Peyer's patch (tissue), 4 donors: ENCODE measurements around the genes ADAP2, RNF135, EVI2B and RHOT1.

GRCh38 chr17:30291114-30291542 is 616 bp downstream of the BLMH start:
- PRO-cap = no peak
- RAMPAGE, long total RNA, 4 experiments = no peak in any of the 4 experiments

GRCh38 chr17:30461774-30462278 is 15.4 kb upstream of the GOSR1 start:
- PRO-cap = no peak
- RAMPAGE, long total RNA, 4 experiments = start-site peak on the plus strand in 1 of 4 experiments, at chr17:30461892-30462055 at its widest, 43 reads per replicate

- PRO-cap = bidirectional peak, plus-strand start at chr17:30708983, minus-strand start at chr17:30708830
- RAMPAGE, long total RNA, 4 experiments = no peak in any of the 4 experiments
Measured at GRCh38 chr17:30708609-30709172, 115.8 kb downstream of the CRLF3 start.

GRCh38 chr17:30859393-30859597 is 27.5 kb downstream of the ATAD5 start:
- PRO-cap = no peak
- RAMPAGE, long total RNA, 4 experiments = no peak in any of the 4 experiments

DNA sequence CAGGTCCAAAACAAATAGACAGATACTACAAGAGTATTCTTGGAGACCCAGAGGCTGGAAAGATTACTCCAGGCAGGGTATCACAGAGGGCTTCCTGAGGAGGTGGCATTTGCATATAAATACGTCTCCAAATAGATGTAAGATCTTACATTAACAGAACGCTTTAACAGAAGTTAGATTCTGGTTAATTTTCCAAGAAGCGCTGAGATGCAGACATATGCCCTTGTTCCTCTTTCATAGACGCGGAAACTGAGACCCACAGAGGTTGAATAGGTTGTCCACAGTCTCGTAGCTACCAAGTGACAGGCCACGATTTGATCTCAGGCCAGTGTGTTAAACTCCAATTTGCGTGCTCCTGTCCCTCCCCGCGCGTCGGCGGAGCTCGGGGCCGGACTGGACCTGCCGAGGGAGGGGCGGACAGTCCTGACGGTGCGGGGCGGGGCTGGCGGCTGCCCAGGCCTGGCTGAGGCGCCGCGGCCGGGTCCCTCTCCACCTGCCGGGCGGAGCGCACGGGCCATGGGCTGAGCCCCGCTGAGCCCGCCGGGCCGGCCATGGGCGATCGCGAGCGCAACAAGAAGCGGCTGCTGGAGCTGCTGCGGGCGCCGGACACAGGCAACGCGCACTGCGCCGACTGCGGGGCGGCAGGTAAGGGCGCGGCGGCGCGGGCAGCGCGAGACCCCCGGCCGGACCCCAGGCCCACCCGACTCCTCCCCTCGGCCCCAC is at the start of gene ADAP2:
Gene ADAP2, plus strand, starts transcription at position 482 of the 723 bp plus-strand sequence.
- PRO-cap = bidirectional peak, plus-strand start at position 492 of the sequence, minus-strand start at position 308 of the sequence
- RAMPAGE, long total RNA, 4 experiments = start-site peak on the plus strand in 2 of 4 experiments, centred at positions 486 to 523 of the sequence, 6 to 7 reads per replicate

GRCh38 chr17:30939021-30939711 is 17.4 kb downstream of the ADAP2 start:
- PRO-cap = no peak
- RAMPAGE, long total RNA, 4 experiments = no peak in any of the 4 experiments

DNA sequence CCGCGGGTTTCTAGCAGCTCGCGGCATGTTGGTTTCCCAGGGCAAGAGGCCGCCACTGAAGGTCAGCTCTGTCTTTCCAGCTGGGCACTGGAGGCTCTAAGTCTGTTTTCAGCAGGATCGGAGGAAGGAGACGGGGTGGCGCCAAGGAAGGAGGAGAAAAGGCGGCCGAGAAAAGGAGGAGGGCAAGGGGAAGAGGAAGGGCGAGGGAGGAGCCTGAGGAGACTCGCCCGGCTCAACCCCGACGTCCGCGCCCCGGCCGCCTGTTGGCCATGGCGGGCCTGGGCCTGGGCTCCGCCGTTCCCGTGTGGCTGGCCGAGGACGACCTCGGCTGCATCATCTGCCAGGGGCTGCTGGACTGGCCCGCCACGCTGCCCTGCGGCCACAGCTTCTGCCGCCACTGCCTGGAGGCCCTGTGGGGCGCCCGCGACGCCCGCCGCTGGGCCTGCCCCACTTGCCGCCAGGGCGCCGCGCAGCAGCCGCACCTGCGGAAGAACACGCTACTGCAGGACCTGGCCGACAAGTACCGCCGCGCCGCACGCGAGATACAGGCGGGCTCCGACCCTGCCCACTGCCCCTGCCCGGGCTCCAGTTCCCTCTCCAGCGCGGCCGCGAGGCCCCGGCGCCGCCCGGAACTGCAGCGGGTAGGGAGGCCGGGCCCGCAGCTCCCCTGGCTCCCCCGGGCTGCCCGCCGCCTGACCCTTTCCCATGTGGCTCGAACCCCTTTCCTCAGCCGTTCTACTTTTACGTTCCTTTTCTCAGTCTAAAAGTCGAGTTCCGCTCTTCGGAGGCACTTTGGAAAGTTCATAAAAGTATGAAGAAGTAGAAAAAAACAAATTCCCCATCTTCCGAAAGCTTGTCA is at the start of gene RNF135:
Gene RNF135, plus strand, starts transcription at position 235 of the 859 bp plus-strand sequence.
- PRO-cap = bidirectional peak, plus-strand start at position 270 of the sequence, minus-strand start at position 132 of the sequence; bidirectional peak, plus-strand start at position 505 of the sequence, minus-strand start at position 494 of the sequence
- RAMPAGE, long total RNA, 4 experiments = no peak in any of the 4 experiments

DNA sequence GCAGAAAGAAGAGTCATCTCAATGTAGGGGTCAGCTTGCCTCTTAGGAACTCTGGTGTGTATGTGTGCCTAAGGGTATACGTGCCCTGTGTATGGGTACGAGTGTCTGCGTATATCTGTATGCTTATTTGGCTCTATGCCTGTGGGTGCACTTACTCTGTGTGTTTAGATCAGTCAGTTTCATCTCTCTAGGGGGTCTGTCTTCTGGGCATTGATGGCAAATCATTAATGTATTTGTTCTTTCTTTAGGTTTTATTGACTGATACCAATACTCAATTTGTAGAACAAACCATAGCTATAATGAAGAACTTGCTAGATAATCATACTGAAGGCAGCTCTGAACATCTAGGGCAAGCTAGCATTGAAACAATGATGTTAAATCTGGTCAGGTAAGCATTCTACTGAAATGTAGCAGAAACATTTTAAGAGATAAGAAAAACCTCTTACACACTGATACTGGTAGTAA is 67.4 kb downstream of the OMG start:
- PRO-cap = no peak
- RAMPAGE, long total RNA, 4 experiments = no peak in any of the 4 experiments

DNA sequence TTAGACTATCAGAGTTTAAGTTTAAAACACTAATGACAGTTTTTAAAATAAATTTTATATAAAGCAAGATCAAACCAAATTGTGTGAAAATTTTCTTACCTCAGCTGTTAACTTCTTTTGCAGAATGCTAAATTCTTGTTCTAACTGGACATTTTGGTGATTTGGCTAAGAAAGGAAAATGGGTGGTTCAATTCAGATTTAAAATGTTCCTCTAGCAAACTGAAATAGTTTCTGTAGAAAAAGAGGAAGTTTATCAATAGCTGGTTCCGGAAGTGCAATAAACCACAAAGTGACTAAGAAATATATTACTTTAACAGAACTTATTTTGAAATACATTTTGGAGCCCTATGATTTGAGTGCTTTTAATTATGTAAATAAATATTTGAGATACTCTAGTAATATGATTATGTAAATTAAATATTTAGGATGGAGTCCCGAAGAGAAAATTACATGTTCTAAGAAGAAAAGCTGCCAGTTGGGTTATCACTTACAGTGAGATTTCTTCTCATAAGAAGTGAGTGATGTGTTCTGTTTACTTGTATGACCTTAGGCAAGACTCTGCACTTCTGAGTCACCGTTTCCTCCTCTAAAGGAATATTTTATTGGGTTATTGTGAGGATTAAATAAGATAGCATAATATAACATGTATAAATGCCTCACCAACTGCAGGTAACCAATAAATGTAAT is at the start of gene EVI2B:
Gene EVI2B, minus strand, starts transcription at position 175 of the 687 bp plus-strand sequence.
- PRO-cap = unidirectional peak, minus-strand start at position 225 of the sequence
- RAMPAGE, long total RNA, 4 experiments = start-site peak on the minus strand in 2 of 4 experiments, centred at positions 181 to 206 of the sequence, 8 to 39 reads per replicate

- PRO-cap = no peak
- RAMPAGE, long total RNA, 4 experiments = no peak in any of the 4 experiments
Measured at GRCh38 chr17:31320339-31320538, 1.2 kb downstream of the EVI2A start.

GRCh38 chr17:31352151-31352489 is 30.7 kb upstream of the EVI2A start:
- PRO-cap = no peak
- RAMPAGE, long total RNA, 4 experiments = no peak in any of the 4 experiments

GRCh38 chr17:31650045-31650310 is 209.1 kb downstream of the COPRS start:
- PRO-cap = unidirectional peak, plus-strand start at chr17:31650130
- RAMPAGE, long total RNA, 4 experiments = no peak in any of the 4 experiments

DNA sequence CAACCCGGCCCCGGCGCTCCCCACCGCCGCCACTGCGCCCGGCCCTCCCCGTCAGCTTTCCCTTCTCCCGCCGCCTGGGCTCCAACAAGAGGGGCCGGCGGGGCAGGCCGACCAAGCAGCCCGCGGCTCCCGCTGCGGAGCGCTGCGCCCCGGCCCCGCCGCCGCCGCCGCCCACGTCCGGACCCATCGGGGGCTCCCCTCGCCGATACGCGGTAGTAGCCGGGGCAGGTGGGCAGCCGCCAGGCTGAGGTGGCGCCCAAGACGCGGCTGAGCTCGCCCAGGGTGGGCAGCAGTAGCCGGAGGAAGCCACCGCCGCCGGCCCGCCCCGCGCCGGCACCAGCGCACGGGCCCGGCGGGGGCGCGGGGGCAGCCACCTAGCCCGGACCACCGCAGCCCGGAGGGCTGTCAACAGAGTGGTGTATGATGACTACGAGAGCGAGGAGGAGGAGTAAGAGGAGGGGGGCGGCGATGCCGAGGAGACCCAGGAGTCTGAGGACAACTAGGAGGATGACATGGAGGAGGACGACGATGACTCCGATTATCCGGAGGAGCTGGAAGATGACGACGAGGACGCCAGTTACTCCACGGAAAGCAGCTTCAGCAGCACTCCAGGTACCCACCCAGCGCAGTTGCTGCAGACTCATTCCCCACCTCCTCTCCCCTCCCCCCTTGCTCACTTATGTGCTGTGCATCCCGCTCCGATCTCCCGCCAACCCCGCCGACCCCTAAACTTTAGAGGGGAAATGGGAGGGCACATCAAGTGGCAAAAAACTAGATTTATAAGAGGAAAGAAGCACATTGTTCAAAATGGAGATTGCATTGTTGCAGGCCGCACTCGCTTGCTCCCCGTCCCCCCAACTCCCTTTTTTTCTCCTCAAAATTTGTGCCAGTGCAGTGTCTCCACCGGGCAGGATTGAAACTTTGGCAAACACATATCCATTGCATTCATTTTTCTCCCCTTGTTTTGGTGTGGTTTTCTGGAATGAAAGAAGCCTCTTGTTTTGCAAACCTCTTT is 645 bp downstream of the LRRC37B start:
- PRO-cap = no peak
- RAMPAGE, long total RNA, 4 experiments = no peak in any of the 4 experiments

DNA sequence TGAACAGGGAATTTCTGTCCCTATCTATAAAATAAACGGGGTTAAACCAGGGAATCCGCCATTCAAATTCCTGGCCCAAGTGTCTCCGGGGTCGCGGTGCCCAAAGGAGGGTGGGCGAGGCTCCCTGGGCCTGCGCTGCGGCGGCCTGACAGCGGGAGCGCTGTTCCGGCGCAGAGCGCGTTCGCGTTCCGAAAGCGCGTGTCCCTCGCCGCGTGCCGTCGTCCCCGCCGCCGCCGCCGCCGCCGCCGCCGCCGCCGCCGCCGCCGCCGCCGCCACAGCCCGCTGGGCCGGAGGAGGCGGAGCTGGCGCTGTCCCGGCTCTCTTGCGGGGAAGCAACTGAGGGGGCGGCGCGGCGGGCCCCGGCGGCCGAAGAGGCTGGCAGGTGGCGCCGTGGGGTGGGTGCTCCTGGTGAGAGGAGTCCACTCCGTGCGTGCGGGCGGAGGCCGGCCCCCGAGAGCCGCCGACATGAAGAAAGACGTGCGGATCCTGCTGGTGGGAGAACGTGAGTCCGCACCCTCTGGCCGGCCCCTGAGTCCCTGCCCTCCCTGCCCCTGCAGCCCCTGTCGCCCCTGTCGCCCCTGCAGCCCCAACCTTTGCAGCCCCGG is at the start of gene RHOT1:
Gene RHOT1, plus strand, starts transcription at position 275 of the 605 bp plus-strand sequence.
- PRO-cap = bidirectional peak, plus-strand start at position 285 of the sequence, minus-strand start at position 176 of the sequence
- RAMPAGE, long total RNA, 4 experiments = start-site peak on the plus strand in 4 of 4 experiments, centred at positions 311 to 315 of the sequence, 166 to 822 reads per replicate

DNA sequence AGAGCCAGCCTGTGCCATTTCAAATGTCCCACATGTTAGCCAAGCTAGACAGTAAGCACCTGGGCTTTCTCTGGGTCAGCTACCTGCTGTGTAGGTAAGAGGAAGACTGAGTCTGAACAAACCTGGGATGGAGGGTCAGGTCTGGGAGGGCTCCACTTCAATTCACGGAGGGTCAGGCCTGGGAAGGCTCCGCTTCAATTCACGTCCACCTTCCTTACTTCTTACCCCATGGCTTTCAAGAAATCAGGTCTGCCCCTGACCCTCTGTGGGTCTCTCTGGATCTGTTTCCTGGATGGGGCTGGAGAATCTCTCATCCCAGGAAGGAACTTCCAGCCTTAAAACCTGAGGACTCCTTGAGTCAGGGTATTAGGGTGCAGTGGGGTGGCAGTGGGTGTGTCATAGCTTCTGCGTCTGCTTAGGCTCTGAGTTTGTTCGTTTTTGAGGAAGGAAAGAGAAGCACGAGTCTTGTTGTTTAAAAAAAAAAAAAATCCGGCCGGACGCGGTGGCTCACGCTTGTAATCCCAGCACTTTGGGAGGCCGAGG is 23.3 kb downstream of the C17orf75 start:
- PRO-cap = no peak
- RAMPAGE, long total RNA, 4 experiments = no peak in any of the 4 experiments

DNA sequence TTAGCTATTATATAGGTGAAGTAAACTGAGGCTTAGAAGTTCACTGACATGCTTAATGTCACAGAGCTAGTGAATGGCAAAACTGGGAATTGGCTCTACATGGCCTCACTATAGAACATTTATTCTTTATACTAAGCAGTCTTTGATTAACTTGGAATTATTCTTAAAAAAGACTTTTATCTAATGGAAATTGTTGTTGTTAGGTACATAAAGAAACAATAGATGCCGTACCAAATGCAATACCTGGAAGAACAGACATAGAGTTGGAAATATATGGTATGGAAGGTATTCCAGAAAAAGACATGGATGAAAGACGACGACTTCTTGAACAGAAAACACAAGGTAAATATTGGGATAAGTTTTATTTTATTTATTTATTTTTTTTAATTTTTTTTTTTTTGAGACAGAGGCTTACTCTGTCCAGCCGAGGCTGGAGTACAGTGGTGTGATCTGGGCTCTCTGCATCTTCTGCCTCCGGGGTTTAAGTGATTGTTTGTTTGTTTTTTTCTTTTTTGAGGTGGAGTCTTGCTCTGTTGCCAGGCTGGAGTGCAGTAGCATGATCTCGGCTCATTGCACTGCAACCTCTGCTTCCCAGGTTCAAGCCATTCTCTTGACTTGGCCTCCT is 8.5 kb downstream of the ZNF207 start:
- PRO-cap = no peak
- RAMPAGE, long total RNA, 4 experiments = no peak in any of the 4 experiments

- PRO-cap = no peak
- RAMPAGE, long total RNA, 4 experiments = no peak in any of the 4 experiments
Measured at GRCh38 chr17:32358925-32359289, 8.9 kb downstream of the ZNF207 start.

DNA sequence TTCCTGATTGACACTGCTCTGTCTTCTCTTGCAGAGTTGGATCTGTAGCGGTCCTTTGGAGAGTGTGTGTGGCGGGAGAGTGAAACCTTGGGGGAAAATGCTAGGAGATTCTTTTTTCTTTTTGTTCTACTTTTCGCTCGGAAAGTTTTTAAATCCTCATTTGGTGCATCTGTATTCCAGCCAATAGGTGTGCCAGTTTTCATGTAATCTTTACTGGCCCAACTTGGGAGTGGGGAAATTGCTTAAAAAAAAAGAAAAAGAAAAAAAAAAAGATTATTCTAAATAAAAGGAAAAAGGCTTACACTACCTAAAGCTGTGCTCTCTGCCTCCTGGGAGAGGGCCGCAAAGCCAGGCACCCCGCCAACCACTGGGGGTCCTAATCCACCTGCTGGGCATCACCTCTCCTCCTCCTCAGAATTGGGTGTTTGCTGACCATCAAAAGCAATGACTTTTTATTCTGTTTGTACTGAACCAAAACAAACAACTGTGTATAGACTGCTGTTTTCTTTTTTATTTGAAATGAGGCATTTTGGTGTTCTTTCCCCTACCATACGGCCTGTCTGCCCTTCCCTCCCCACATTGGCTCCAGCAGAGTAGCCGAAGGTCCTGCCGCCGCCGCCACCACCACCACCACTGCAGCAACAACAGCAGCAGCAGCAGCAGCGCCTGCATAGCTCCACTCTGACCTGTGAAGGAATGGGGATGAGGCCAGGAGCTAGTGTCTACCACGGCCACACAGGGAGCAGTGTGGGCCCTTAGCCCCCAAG is 5.9 kb upstream of the CDK5R1 start:
- PRO-cap = no peak
- RAMPAGE, long total RNA, 4 experiments = no peak in any of the 4 experiments

- PRO-cap = no peak
- RAMPAGE, long total RNA, 4 experiments = no peak in any of the 4 experiments
Measured at GRCh38 chr17:32481486-32482386, 5.1 kb upstream of the CDK5R1 start.

- PRO-cap = no peak
- RAMPAGE, long total RNA, 4 experiments = no peak in any of the 4 experiments
Measured at GRCh38 chr17:32684188-32684441, 192.8 kb downstream of the MYO1D start.